Bronchus (tissue), 1 donor: ENCODE measurements around a stretch of chr15.

- PRO-cap = no peak
These were observed 1.4 kb upstream of the CHD2 start for GRCh38 chr15:92898434-92899380.

GRCh38 chr15:92945749-92946315, 45.7 kb downstream of the CHD2 start:
- PRO-cap = no peak

DNA sequence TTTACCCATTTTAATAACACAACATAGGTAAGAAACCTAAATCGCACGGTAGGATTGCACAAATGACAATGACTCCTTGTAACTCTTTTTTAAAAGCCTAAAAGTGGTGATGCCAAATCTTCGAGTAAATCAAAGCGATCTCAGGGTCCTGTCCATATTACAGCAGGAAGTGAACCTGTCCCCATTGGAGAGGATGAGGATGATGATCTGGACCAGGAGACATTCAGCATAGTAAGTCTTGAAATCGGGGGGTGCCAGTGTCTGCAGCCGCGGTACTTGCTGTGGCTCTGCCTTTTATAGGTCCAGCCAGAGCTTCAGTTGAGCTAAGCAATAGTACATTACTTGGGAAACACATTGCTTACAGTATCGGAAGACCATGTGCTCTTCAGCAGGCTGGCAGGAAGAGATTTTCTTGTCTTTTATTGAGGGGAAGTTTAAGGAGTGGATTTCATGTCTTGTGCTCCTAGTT, 84.5 kb downstream of the RGMA start:
- PRO-cap = no peak

DNA sequence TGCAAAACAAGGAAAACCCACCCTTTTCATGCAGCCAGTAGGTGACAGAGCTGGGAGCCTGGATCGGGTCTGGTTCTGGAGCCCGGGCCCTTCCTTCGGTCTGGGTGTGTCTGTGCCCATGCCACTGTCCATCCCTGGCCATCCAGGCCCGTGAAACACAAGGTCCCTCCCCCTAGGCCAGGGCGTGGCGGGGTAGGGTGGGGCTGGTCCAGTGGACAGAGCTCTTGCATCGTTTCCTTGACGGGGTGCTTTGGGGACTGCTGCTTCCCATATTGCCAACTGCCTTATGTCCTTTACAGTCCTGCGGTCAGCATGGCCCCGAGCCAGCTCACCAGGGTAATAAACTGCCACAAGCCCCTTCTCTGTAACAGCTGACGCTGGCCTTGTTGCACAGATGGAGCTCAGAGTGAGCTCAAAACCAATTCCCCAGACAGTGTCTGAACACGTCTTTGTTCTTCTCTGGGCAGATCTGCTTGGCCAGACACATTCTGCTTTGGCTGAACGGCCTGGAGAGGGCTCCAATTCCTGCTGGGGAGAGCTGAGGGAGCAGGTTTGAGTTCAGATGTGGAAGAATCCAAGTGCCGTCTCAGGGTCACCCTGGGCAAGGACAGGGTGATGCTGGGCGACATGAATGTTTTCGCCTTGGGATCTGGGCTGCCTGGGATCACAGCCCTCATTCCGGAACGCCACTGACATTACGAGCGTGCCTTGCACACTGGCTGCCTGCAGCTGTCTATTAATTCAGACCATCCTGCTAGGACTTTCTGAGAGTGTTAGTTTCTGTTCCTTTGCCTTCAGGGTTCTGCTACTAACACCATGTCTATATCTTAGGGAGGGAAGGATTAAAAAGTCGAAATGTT, 51.5 kb downstream of the RGMA start:
- PRO-cap = no peak

GRCh38 chr15:93049954-93050384, 39.0 kb downstream of the RGMA start:
- PRO-cap = no peak

DNA sequence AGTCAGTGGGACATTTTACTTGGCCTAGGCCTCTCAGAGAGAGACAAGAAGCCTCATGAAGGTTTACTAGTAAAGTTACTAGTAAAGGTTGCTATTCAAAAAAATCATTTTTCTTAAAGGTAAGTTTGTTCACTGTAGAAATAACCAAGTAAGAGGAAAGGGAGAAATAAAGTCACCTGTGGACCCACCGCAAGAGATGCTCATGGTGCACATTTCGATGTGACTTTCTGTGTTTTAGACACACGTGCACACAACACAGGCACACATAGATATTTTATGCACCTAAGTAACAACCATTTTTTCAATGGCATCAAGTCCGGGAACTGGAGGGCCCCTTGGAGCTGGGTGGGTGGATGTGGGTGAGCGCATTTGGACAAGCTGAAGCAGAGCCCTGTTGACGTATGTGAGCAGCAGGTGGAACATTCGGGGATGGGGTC, 180.7 kb upstream of the RGMA start:
- PRO-cap = unidirectional peak, minus-strand start at position 294 of the sequence

DNA sequence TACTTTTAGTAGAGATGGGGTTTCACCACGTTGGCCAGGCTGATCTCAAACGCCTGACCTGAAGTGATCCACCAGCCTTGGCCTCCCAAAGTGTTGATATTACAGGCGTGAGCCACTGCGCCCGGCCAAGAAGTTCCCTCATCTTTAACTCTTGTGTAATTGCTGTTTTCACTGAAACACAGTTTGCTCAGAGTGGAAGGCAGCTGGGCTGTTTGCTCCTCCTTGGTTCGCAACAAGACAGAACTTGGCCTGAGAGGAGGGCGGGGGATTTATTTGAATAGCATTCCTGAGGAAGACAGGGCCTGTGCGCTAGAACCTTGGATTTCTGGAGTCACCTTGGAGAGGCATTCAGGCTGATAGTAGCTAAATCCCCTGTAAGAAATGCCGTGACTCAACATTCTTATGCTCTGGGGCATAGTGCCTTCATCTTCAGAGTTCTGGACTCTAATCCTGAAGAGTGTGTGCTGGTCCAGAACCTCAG, 226.6 kb upstream of the MCTP2 start:
- PRO-cap = no peak

GRCh38 chr15:94075083-94075770, 156.1 kb upstream of the MCTP2 start:
- PRO-cap = no peak

- PRO-cap = no peak
These were observed 132.0 kb upstream of the MCTP2 start for GRCh38 chr15:94099222-94099942.

GRCh38 chr15:94674178-94674657, 442.9 kb downstream of the MCTP2 start:
- PRO-cap = no peak

GRCh38 chr15:95075515-95075946, 844.2 kb downstream of the MCTP2 start:
- PRO-cap = no peak

GRCh38 chr15:95365509-95366597, 964.6 kb upstream of the NR2F2 start:
- PRO-cap = no peak

DNA sequence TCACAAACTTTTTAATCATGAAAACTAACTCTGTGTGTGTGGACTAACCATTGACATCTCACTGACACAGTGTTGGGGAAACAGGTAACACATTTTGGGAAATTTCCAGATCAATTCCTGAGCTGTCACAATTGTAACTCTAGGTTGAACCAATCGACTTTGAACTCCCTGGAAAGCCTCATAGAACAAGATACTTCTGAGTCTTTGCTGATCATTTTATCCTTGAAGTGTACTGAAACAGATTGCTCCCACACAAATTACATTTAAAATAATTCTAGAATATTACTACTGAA, 667.8 kb upstream of the NR2F2 start:
- PRO-cap = no peak

GRCh38 chr15:95875013-95875542, 455.4 kb upstream of the NR2F2 start:
- PRO-cap = no peak

GRCh38 chr15:96047380-96047846, 283.1 kb upstream of the NR2F2 start:
- PRO-cap = no peak

DNA sequence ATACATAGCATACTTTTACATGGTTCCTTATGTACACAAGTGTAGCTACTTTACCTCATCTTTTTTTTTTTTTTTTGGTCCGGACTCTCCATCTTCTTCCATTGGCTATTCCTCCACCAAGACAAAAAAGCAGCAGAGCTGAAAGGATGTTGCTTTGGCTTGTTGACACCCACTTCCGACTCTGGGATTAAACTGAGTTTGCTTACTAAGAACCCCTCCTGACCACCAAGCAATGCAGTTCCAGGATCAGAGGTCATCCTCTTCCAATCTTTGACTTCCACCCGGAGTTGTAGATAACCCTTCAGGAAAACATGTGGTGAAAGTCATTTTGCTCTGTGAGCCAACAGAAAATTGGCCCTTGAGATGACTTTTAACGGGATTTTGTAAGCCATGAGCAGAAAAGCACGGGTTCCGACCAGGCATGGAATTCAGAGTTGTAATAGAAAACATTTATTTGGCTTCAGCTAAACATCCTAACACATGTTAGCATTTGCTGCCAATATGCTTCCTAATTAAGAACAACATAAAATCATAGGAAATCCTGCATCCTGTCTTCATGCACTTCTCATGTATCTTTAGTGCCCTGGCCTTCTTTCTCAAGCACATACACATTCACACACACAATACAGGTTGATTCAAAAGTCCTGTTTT, 171.6 kb upstream of the NR2F2 start:
- PRO-cap = no peak

- PRO-cap = no peak
These were observed 1.1 kb upstream of the NR2F2 start for GRCh38 chr15:96329349-96329832.

- PRO-cap = bidirectional peak, plus-strand start at chr15:96337215, minus-strand start at chr15:96337095
These were observed 6.7 kb downstream of the NR2F2 start for GRCh38 chr15:96336911-96337795.

GRCh38 chr15:96345016-96346085, 14.9 kb downstream of the NR2F2 start:
- PRO-cap = no peak

DNA sequence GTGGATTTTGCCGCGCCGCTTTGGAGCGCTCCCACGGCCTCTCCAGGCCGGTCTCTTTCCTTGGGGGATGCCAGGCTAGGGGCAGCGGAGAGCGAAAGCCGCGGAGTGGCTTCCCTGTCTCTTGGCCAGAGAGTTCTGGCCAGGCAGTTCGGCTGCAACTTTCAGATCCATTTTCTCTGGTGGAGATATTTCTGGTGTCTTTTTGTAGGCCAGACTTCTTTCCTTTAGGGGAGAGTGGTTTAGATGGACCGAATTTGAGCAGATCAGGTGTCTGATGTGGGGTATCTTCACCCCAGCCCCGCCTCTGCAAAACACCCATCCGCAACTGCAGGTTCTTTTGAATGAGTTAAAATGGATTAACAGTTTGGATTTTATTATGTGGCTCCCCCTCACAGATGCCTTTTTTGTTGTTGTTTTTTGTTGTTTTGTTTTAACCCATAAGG, 15.6 kb downstream of the NR2F2 start:
- PRO-cap = no peak